ENCODE measurements around the genes PRRT2 and CDIPT.

- PRO-cap, 4 experiments, result peak in 2 of 4 experiments; most common minus-strand start chr16:29075100 (in 1)
- RAMPAGE, long total RNA, 4 experiments, result start-site peak on the plus strand in 4 of 4 experiments, at chr16:29074962-29075017 at its widest, 83 to 465 reads per replicate
Observed at GRCh38 chr16:29074645-29075685, 90.1 kb downstream of the LAT start.

GRCh38 chr16:29118214-29118911 is 133.5 kb downstream of the LAT start:
- PRO-cap, 4 experiments, result no peak in any of the 4 experiments
- RAMPAGE, long total RNA, 4 experiments, result no peak in any of the 4 experiments

- PRO-cap, 4 experiments, result no peak in any of the 4 experiments
- RAMPAGE, long total RNA, 4 experiments, result no peak in any of the 4 experiments
Observed at GRCh38 chr16:29148162-29148743, 163.4 kb downstream of the LAT start.

GRCh38 chr16:29154666-29155434 is 170.0 kb downstream of the LAT start:
- PRO-cap, 4 experiments, result no peak in any of the 4 experiments
- RAMPAGE, long total RNA, 4 experiments, result no peak in any of the 4 experiments

DNA sequence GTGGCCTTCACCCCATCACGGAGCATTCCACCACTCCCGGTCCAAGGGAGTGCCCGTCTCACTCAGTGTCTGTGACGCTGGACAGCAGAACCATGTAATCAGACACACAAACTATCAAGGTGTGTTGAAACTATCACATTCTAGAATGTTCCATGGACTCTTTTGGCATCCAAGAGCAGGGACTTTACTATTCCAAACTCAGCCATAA is 187.3 kb downstream of the LAT start:
- PRO-cap, 4 experiments, result no peak in any of the 4 experiments
- RAMPAGE, long total RNA, 4 experiments, result no peak in any of the 4 experiments

DNA sequence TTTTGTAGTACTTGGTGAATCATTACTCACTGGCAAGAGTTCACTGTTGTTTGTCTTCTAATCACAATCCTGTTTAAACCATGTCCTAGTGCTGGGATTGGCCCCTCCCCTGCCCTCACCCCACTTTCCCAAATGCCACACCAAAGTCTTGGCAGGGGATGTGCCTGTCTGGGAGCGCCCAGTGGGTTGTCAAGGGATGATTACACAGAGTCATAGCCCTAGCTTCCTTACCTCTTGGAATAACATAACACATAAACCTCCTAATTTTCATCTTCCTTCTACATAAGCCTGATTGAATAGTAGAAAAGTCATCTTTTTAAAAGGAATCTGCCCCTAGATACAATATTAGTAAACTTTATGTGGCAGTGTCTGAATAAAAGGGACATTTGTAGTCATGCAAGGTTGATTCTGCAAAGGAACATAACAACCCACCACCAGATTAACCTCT is 187.6 kb downstream of the LAT start:
- PRO-cap, 4 experiments, result no peak in any of the 4 experiments
- RAMPAGE, long total RNA, 4 experiments, result no peak in any of the 4 experiments

GRCh38 chr16:29183006-29183318 is 198.1 kb downstream of the LAT start:
- PRO-cap, 4 experiments, result no peak in any of the 4 experiments
- RAMPAGE, long total RNA, 4 experiments, result no peak in any of the 4 experiments

- PRO-cap, 4 experiments, result no peak in any of the 4 experiments
- RAMPAGE, long total RNA, 4 experiments, result no peak in any of the 4 experiments
Observed at GRCh38 chr16:29220287-29220999, 186.1 kb downstream of the NPIPB11 start.

DNA sequence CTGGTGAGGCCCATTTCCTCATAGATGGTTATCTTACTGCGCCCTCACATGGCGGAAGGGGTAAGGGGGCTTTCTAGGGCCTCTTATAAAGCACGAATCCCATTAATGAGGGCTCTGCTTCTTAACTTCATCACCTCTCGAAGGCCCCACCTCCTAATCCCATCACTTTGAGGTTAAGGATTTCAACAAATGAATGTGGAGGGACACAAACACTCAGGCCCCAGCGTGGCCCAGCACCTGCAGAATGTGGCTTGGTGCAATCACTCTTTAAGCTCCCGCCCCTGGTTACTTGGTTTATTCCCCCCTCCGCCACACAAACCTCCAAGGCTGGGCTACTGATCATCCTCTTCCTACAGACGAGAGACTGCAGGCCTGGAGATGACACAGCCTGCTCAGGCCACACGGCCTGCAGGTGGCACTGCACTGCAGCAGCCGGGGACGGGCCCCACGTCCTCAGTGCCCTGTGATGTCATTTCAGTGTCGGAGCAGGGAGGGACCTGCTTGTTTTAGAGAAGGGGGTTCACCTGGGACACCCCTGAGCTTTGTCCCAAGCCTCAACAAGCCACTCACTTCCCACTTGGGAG is 178.6 kb downstream of the NPIPB11 start:
- PRO-cap, 4 experiments, result no peak in any of the 4 experiments
- RAMPAGE, long total RNA, 4 experiments, result no peak in any of the 4 experiments

GRCh38 chr16:29260616-29261088 is 145.9 kb downstream of the NPIPB11 start:
- PRO-cap, 4 experiments, result no peak in any of the 4 experiments
- RAMPAGE, long total RNA, 4 experiments, result no peak in any of the 4 experiments

DNA sequence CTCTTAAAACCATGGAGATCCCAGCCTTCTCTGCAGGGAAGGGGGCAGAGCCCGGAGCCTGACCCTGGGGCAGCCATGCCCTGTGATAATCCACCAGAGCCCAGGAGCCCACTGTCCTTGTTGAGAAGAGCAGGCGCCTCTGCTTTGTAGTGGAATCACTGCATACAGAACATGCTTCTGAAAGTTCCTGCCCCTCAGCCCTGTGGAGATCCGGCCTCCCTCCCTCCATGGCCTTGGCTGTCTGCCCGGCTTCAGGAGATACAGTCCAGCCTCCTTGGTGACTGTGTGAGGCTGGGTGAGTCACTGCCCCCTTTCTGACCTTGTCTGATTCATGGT is 141.3 kb downstream of the NPIPB11 start:
- PRO-cap, 4 experiments, result peak in 1 of 4 experiments; most common minus-strand start position 113 of the sequence (in 1)
- RAMPAGE, long total RNA, 4 experiments, result no peak in any of the 4 experiments

DNA sequence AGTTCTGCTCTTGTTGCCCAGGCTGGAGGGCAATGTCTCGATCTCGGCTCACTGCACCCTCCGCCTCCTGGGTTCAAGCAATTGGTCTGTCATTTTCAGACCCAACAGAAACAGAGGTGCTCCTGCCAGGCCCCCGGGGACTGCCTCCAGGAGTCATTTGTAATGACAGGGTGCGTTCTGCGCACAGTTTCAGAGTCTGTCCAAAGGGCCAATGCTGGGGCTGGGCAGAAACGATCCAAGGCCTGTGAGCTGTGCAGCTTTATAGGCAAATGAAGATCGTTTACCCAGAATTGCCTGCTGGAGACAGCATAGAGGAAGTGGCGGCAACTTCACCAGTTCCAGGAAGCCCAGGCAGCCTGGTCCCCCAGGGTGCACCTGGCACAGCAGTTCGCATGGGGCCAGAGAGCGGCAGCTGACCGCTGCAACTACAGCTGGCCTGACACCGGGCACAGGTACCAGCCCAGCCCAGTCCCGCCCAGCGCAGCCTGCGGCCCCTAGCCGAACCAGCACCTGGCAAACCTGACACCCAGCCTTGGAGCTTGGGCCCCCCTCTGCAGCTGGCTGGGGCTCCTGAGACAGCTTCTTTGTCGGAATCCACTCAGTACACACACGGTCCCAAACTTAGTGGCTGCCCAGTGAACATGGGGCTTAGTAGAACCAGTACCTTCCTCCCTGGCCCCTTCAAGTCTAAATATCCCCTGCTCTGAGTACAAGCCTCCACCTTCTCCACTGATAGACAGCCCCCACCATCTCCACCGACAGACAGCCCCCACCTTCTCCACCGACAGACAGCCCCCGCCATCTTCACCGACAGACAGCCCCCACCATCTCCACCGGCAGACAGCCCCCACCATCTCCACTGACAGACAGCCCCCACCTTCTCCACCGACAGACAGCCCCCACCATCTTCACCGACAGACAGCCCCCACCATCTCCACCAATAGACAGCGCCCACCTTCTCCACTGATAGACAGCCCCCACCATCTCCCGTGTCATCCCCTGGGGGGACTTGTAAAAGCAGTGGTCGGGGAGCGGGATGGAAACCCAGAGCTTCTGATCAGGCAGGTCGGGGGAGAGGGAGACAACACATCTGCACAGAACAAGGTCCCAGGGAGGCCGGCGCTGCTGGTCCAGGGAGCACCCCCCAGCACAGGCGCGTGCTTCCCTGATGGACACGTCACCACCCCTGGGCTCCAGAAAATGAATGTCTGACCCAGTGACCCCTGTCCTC is 62.7 kb upstream of the SPN start:
- PRO-cap, 4 experiments, result peak in 4 of 4 experiments; most common plus-strand start position 386 of the sequence (in 4); most common minus-strand start position 232 of the sequence (in 1)
- RAMPAGE, long total RNA, 4 experiments, result no peak in any of the 4 experiments

GRCh38 chr16:29665282-29665430 is 2.1 kb downstream of the SPN start:
- PRO-cap, 4 experiments, result peak in 3 of 4 experiments; most common minus-strand start chr16:29665377 (in 3)
- RAMPAGE, long total RNA, 4 experiments, result no peak in any of the 4 experiments

GRCh38 chr16:29745121-29745847 is 506 bp downstream of the C16orf54 start:
- PRO-cap, 4 experiments, result peak in 4 of 4 experiments; most common plus-strand start chr16:29745601 (in 2); most common minus-strand start chr16:29745564 (in 2)
- RAMPAGE, long total RNA, 4 experiments, result start-site peak on the plus strand in 4 of 4 experiments, at chr16:29745233-29745276 at its widest, 6 to 37 reads per replicate

- PRO-cap, 4 experiments, result no peak in any of the 4 experiments
- RAMPAGE, long total RNA, 4 experiments, result no peak in any of the 4 experiments
Observed at GRCh38 chr16:29746886-29747379, 1.1 kb upstream of the C16orf54 start.

DNA sequence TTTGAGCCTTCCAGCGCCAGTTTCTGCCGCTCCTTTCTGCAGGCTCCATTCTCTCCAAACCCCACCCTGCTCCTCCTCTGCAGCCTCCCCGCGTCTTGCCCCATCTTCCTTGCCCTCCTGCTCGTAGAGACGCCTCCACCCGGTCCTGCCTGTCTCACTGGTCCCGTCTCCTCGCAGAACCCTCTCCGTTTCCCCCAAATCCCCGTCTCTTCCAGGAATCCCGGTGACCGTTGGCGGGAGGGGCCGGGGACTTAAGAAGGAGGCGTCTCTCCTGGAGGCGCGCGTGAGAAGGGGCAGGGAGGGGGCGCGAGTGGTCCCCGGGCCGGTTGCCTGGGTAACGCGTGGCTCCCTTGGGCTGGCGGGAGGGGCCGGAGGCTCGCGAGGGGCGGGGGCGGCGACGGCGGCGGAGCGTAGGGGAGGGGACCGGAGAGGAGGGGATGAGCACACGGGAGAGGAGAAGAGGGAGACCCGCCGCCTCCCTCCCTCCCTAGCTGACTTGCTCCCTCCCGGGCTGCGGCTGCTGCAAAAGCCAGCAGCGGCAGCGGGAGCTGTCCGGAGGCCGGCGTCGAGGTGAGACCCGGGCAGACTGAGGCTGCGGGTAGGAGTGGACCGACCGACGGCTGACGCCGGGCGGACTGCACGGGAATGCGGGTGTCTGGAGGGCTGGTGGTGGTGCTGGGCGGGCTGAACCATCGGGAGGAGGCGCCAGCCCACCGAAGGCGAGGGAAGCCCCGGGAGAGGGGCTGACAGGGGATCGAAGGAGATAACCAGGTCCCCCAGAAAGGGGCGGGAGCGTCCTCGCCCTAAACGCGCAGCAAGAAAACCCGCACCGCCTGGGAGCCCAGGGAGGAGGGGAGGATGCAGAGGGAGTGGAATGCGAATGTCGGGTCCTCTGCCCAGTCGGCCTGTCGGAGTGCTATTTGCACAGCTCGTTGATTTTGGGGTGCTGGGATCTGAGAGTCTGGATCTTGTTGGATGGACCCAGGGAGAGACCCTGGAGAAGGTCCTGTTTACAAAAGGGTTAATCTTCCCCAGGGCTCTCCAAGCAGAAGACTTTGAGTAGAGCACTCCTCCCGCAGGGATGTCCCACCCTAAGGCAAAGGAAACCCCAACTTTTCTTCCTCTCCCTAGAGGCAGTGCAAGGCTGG is at the start of gene PRRT2:
PRRT2 (plus strand) TSS at position 440 of the 1,148 bp plus-strand sequence.
- PRO-cap, 4 experiments, result no peak in any of the 4 experiments
- RAMPAGE, long total RNA, 4 experiments, result start-site peak on the minus strand in 1 of 4 experiments, centred at position 35 of the sequence, 9 reads per replicate

DNA sequence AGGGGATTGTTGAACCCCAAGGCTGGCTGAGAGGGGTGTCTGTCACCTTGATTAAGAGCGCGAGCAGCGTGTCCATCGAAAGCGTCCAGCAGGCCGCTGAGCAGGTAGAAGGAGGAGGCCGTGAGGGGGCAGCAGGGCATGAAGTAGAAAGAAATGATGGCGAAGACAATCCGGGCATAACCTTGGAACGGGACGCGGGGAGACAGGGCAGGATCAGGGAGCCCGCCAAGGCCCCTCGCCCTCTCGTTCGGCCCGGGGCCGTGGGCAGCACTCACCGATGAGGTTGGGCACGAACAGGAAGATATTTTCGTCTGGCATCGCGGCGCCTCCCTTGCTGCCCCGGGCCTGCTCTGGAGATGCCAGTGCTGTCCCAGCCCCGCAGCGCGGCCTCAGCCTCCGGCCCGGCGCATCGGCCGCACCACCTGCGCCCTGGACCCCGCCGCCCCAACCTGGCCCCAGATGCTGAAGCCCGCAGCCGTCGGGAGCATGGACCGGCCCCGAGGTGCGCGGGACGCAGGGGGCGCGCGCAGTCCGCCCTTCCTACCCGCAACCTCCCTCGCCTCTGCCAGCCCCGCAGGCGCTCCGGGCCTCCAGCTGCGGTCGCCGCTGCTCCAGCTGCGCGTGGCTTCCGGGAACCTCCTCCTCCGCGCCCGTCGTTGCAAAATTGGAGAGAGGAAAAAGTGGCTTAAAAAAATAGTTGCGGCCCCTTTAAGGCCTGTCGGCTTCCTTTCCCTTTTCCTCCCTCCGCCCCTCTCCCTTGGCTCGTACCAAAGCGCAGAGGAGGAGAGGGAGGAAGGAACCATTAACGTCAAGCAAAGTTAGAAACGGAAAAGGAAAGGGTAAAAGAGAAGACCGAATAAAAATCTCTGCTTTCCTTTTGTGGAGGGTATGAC is at the start of gene CDIPT:
CDIPT (minus strand) TSS at position 687 of the 893 bp plus-strand sequence.
- PRO-cap, 4 experiments, result peak in 4 of 4 experiments; most common plus-strand start position 150 of the sequence (in 1); most common minus-strand start position 451 of the sequence (in 2)
- RAMPAGE, long total RNA, 4 experiments, result start-site peak on the plus strand in 1 of 4 experiments, centred at position 149 of the sequence, 9 reads per replicate; start-site peak on the minus strand in 1 of 4 experiments, centred at position 629 of the sequence, 17 reads per replicate

DNA sequence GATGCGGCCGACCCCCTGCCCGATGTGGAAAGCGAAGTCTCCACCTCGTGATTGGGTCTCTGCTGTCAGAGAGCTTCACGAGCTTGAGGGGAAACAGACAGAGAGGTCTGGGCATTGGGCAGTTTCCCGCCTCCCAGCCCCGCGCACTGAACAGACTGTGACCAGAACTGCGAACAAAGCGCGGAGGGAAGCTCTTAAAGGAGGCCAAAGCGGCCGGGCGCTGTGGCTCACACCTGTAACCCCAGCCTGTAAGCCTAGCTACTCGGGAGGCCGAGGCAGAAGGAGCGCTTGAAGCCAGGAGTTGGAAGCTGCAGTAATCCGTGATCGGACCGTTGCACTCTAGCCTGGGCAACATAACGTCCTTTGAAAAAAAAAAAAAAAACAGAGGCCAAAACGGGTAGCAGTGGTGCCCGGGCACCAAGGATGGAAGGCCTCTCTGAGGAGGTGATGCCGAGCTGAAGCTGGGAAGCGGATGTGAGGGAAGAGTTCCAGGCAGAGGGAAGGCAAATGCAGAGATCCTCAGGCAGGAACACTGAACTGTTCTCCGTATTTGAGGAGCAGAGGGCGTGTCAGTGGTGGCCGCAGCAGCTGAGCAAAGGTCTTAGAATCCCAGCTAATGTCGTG is 479 bp upstream of the KCTD13 start:
- PRO-cap, 4 experiments, result peak in 3 of 4 experiments; most common plus-strand start position 100 of the sequence (in 1); most common minus-strand start position 169 of the sequence (in 3)
- RAMPAGE, long total RNA, 4 experiments, result no peak in any of the 4 experiments

DNA sequence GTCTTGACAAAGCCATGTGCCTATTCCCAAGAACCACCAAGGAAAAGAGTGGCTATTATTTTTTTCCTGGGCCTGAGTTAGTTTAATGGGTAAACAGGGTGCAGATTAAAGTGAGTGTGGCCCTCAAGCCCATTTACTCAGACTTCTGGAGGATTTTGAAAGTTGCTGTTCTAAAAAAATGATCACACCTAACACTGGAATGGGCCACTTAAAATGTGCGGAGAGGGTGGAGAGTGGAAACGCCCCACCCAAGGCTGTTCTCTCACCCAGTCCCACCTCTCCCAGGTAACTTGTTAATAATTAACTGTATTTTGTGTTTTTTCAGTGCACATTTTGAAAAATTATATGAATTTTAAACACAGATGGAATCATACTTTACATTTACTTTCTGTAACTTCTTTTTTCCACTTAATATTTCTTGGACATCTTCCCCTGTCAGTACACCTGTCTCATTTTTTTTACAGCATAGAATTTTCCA is 5.4 kb downstream of the HIRIP3 start:
- PRO-cap, 4 experiments, result no peak in any of the 4 experiments
- RAMPAGE, long total RNA, 4 experiments, result no peak in any of the 4 experiments

DNA sequence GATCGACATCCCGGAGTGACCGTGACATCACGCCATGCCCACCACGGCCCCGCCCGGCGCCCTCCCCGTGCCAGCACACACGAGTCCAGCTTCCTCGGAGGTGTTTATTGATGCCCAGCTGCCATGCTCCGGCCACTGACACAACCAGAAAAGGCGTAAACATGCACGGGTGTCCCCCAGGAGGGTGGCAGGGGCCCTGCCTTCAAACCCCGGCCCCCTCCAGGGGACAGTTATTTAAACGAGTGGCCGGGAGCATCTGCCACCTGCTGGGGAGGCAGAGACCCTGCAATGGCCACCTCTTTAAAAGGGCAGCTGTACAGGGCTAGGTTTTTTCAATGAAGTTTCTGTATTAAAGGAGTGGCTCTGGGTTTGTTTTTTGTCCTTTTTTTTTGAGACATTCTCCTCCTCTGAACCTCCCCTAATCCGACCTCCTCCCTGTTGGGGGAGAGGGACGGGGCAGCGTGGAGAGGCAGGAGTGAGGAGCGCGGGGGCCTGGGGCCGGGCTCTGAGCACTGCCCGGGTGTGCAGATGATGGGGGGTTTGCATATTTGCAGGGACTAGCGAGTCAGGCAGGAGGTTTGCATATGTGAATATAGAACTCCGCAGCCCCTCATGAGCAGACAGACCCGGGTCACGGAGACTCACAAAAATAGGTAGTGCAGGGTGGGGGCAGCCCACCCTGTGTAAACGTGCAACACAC is 5.3 kb downstream of the DOC2A start:
- PRO-cap, 4 experiments, result no peak in any of the 4 experiments
- RAMPAGE, long total RNA, 4 experiments, result no peak in any of the 4 experiments

All from spleen (tissue), 7 donors.